Hair follicular keratinocyte (primary cell): Measurements from ENCODE around the genes LFNG, IQCE and TTYH3.

DNA sequence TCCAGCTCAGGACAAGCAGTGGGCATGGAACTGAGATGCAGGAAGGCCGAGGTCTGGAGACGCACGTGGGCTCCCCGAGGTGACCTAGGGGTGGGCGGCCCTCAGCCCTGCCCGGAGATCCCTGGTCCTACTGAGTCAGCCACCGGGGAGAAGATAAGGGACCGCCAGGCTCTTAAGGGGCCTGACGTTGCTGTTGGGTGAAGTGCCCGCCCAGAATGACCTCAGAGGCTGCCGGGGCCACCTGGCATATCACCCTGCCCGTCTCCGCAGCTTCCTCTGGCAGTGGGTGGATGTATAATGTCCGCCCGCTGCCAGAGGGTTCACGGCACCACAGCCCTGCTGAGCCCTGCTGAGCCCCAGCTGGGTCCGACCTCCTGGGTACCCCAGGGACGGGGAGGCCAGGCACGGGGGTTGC is 8.8 kb upstream of the LFNG start:
- RAMPAGE, long total RNA, result no peak

GRCh38 chr7:2519421-2519900 is at the start of gene LFNG:
Gene LFNG, plus strand, starts transcription at chr7:2519774.
- RAMPAGE, long total RNA, result no peak

GRCh38 chr7:2530045-2531021 is 10.8 kb downstream of the LFNG start:
- RAMPAGE, long total RNA, result no peak

GRCh38 chr7:2538562-2539541 is 16.5 kb downstream of the BRAT1 start:
- RAMPAGE, long total RNA, result no peak

- RAMPAGE, long total RNA, result no peak
Measured at GRCh38 chr7:2542254-2543433, 12.7 kb downstream of the BRAT1 start.

DNA sequence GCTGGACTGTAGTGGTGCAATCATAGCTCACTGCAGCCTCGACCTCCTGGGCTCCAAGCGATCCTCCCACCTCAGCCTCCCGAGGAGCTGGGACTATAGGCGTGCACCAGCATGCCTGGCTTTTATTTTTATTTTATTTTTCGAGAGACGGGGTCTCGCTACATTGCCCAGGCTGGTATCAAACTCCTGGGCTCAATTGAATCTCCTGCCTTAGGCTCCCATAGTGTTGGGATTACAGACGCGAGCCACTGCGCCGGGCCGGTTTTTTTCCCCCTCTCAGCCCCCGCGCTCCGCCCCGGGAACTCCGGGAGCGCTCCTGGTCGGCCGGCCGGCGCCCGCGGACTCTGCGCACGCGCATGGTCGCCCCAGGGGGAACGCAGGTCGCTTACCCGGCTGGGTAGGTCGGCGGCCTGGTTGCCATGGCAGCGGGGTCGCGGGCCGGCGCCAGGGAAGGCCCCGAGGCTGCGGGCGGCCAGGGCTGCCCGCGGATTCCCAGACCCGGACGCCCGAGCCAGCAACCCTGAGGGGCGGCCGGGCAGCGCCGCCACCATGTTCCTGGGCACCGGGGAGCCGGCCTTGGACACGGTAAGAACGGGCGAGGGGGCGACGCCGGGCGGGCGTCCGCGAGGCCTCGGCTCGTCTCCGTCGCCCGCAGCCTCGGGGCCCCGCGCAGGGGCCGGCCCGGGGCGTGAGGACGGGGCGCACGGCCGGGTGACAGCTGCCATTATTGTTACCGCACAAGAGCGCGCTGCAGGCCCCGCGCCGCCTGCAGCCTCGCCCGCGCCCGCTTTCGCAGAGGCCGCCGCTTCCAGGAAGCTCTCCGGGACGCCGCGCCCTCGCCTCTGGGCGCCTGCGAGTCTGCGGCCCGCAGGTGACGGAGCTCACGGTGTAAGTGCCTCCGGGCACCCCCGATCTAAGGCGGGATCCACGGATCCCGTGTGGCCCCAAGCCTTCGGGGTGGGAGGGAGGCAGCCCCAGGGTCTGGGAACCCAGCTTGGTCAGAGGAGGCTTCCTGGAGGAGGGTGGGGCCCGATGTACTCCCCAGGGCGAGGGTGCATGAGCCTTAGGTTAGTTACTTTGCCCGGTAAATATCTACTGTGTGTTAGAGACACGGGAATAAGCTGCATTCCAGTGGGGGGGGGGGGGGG is at the start of gene IQCE:
TSS of gene IQCE (plus strand) at position 347 of the 1,148 bp plus-strand sequence.
- RAMPAGE, long total RNA, result no peak

GRCh38 chr7:2565033-2565455 is 6.3 kb downstream of the IQCE start:
- RAMPAGE, long total RNA, result no peak

DNA sequence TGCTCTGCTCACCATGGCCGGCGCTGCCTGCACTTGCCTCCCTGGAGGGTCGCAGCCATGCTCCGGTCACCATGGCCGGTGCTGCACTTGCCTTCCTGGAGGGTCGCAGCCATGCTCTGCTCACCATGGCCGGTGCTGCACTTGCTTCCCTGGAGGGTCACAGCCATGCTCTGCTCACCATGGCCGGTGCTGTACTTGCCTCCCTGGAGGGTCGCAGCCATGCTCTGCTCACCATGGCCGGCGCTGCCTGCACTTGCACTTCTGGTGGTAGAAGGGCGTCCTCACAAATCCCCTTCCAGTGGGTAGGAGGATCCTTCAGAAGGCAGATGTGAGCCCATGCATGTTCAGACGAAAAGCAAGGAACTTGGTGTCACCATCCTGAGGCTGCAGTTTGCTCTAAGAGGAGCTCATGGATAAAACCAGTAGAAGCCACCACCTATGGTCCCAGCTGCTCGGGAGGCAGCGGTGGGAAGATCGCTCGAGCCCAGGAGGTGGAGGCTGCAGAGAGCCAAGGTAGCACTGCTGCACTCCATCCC is 36.0 kb upstream of the TTYH3 start:
- RAMPAGE, long total RNA, result no peak

DNA sequence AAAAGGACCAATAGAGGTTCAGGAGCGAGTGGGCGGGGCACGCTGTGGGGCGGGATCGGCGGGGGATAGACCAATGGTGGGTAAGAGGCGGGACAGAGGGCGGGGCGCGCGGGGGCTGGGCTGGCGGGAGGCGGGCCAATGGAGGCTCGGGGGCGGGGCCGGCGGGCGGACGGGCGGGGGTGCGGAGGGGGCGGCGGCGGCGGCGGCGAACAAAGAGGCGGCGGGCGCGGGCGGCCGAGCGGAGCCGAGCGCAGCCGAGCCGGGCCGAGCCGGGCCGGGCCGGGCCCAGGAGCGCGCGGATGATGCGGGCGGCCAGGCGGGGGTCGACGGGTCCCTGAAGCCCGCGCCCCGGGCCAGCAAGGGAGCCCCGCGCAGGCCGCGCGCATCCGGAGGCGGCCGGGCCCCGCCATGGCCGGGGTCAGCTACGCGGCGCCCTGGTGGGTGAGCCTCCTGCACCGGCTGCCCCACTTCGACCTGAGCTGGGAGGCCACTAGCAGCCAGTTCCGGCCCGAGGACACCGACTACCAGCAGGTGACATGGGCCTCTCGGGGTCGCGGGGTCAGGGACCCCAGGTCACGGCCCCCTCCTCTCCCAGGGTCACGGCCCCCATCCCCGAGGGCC is at the start of gene TTYH3:
TSS of gene TTYH3 (plus strand) at position 239 of the 621 bp plus-strand sequence.
- RAMPAGE, long total RNA, result no peak

DNA sequence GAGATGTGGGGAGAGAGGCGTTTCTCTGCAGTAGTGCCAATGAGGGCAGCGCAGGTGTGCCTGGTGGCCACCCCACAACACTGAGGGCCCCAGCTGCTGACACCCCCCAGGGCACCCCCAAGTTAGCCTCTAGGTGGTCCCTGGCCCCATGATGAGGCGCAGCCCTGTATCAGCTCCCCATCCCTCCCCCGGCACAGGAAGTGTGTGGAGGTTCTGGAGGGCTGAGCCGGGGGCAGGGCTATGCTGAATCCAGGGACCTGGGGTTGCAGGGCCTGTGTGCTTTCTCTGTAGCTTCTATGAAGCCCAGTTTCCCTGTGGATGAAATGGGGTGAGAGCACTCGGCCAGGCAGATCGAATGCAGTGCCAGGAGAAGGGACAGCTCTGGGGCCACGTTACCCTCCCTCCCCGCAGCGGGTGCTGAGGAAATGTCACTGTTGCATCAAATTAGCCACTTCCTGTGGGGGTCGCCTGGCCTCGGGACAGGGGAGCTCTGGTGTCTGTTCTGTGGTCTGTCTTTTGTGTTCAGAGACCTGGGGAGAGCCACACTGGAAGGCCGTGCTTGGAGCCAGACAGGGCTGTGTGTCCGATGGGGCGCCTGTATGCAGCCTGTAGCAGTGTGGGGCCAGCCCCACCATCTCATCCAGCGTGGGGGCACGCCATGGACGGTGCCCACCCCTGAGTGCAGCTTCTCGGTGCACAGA is 13.4 kb downstream of the TTYH3 start:
- RAMPAGE, long total RNA, result no peak

- RAMPAGE, long total RNA, result no peak
Measured at GRCh38 chr7:2647416-2648230, 15.8 kb downstream of the TTYH3 start.

DNA sequence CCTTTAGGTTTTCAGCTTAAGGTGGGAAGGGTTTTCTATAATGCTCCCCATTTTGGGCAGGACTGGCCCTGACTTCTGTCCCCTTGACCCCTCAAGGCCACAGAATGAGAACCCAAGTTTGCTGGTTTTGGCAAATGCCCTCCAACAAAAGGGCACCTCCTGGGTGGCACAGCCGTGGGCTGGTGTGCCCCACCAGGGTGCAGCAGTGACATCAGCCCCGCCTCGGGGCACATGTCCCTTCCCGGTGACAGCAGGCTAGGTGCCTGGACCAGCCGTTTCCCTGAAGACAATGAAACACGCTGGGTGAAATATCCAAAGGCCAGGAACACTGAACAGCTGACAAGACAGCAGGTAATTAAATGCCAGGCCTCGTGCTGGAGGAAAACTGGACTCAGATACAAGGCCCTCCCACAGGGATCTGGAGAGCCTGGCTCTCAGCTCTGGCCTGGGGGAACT is 11.5 kb upstream of the AMZ1 start:
- RAMPAGE, long total RNA, result no peak

- RAMPAGE, long total RNA, result no peak
Measured at GRCh38 chr7:2713246-2713922, 25.4 kb downstream of the AMZ1 start.

- RAMPAGE, long total RNA, result no peak
Measured at GRCh38 chr7:2729845-2730430, 41.9 kb downstream of the AMZ1 start.

DNA sequence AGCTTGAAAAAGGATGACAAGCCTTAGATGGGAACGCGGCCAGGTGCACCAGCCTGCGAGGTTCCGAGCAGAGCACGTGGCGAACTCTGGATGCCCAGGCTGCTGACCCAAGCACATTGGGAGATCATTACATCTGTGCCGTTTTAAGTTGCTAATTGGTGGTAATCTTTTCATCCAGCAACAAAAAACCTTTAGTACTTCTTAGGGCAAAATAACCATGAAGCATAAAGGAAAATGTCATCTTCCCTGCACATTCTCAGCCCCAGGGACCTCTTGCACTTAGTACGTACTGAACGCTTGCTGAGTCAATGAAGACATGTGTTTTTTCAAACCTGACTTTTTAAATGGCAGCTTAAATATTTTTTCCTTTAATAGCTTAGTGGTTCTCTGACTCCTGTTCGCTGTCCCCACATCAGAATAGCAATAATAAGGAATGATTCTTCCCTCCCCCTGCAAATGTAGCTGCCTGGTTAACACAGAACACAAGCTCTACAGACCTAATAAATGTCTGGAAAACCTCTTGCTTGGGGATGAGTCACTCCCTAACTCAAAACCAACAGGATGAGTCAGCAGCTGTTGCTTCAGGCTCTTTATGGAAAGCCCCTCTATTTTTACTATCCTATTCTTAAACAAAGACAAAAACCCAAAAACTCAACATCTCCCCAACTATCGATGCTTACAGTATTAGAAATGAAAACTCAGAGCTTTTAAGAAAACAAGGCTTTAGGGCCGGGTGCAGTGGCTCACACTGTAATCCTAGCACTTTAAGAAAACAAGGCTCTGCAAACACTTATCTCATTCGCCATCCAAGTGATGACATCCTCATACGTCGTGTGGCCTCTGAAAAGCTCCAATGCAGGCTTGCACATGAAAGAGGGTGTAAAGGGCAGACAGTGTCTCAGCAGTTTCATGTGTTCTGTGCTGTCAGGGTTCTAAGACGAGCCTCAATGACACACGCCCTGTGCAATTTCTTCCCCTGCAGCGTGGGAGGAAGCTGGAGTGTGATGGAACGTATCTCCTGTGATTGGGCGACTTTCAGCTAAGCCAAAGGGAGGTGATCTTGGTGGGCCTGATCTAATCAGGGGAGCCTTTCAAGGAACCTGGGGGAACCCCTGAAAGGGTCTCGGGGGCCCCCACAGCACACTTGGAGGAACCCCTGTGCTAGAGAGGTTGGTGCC is 69.9 kb downstream of the AMZ1 start:
- RAMPAGE, long total RNA, result no peak

- RAMPAGE, long total RNA, result no peak
Measured at GRCh38 chr7:2810780-2811936, 33.0 kb downstream of the GNA12 start.

DNA sequence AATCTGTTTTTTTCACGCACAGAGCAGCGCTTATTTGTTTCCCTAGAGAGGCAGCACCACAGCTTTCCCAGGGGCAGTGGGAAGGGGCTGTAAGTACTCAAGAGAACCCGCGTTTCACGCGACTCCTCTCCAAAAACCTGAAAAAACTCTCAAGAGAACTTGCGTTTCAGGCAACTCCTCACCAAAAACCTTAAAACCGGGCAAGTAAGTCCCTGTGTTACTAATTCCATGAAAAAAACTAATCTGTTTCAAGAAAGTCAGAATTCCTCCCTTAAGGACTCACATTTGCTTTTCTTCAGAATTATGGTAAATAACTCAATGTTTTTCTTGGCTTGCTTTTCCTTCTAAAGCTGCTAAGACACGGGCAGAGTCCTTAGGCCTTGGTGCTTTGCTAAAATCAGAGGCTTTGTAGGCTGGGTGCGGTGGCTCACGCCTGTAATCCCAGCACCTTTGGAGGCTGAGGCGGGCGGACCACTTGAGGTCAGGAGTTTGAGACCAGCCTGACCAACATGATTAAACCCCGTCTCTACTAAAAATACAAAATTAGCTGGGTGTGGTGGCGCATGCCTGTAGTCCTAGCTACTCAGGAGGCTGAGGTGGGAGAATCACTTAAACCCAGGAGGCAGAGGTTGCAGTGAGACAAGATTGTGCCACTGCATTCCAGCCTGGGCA is 32.0 kb downstream of the GNA12 start:
- RAMPAGE, long total RNA, result no peak

- RAMPAGE, long total RNA, result no peak
Measured at GRCh38 chr7:2821870-2822555, 22.1 kb downstream of the GNA12 start.

GRCh38 chr7:2832023-2833119 is 11.7 kb downstream of the GNA12 start:
- RAMPAGE, long total RNA, result no peak

DNA sequence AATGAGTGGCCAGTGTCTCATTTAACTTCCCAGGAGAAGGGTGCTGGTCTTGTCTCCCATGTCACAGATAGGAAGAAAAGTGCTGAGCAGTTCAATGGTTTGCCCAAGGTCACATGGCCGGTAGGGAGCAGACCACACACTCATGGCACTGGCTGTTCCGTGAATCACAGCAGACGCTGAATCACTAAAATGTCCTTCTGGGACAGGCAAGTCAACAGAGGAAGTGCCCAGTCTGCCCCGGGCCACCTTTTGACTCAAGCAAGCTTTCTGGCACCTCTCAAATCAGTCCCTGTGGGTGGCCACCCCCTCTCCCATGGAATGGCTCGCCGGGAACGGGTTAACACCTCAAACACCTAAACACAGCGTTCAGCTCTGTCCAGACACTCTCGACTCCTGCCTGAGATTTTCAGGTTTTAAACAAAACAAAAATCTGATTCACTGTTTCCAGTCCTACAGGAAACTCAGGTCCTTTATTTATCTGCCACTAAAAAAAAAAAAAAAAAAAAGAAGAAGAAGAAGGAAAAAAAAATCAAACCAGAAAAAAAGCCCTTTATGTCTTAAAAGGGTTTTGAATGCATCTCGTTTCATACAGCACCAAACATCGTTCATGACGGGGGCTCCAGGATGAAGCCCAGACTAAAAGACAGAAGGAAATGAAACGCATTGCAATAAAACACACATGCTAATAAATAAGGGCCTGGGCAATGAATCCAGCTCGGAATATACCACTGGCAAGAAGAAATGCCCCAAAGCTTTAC is 15.5 kb downstream of the CARD11 start:
- RAMPAGE, long total RNA, result no peak